Cytotoxic T cell (primary cell): ENCODE measurements around a stretch of chr21.

DNA sequence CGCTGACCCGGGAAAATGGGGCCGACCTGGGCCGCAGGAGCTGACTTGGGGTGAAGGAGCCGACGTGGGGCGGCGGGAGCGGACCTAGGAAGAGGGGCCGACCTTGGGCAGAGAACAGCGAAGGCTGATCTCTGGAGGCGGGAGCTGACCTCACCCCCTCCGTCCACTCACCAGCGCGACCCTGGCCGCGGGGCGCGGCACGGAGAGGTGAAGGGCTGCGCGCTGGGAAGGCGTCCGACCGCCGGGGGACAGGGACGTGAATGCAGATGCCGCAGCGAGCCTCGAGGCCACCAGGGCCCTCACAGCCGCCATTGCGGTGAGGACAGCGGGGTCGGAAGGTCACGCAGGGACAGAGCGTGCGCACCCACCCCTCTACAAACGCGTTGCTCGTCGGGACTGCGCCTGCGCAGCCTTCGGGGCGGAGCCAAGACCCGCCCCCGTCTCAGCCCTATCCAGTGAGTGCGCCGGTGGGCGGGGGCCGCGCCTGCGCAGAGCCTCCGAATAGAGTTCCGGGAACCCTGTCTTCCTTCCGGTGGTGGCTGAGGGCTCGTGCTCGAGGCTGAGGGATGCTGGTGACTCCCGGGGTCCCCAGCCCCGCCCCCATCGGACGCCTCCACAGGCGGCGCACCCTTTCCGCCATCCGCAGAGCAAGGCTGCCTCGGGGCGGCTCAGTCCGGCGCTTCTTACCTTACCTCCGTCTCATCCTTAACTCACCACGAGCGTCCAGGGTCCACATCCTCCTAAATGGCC, 5393.2 kb upstream of the TPTE start:
- PRO-cap, 2 experiments = peak in 2 of 2 experiments; most common minus-strand start position 324 of the sequence (in 2)

DNA sequence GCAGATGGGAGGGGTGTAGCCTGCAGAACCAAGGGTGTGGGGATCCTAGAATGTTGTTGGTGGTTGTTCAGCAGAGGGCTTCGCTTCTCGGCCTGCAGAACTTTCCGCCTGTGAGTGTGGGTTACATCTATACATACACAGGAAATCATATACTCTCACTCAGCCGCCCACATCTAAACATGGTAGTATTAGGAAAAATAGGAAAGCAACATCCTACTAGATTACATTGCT, 3668.6 kb upstream of the TPTE start:
- PRO-cap, 2 experiments = no peak in any of the 2 experiments

- PRO-cap, 2 experiments = no peak in any of the 2 experiments
These were observed 1483.4 kb upstream of the TPTE start for GRCh38 chr21:9037941-9038376.

DNA sequence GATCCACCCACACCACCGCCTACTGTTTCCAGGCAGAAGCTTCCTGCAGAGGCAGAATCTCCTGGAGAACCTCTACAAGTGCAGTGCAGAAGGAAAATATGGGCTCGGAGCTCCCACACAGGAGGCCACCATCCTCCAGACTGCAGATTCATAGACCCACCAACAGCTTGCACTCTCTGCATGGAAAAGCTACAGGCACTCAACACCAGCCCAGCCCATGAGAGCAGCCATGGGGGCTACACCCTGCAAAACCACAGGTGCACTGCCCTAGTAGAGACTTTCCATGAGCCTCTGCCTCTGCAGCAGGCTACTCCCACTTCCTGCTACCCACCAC, 284.1 kb downstream of the POTED start:
- PRO-cap, 2 experiments = no peak in any of the 2 experiments

GRCh38 chr21:14063653-14064207, 147.0 kb downstream of the LIPI start:
- PRO-cap, 2 experiments = no peak in any of the 2 experiments

GRCh38 chr21:14121706-14122098, 89.1 kb downstream of the LIPI start:
- PRO-cap, 2 experiments = no peak in any of the 2 experiments

GRCh38 chr21:14166428-14167312, 44.1 kb downstream of the LIPI start:
- PRO-cap, 2 experiments = no peak in any of the 2 experiments

DNA sequence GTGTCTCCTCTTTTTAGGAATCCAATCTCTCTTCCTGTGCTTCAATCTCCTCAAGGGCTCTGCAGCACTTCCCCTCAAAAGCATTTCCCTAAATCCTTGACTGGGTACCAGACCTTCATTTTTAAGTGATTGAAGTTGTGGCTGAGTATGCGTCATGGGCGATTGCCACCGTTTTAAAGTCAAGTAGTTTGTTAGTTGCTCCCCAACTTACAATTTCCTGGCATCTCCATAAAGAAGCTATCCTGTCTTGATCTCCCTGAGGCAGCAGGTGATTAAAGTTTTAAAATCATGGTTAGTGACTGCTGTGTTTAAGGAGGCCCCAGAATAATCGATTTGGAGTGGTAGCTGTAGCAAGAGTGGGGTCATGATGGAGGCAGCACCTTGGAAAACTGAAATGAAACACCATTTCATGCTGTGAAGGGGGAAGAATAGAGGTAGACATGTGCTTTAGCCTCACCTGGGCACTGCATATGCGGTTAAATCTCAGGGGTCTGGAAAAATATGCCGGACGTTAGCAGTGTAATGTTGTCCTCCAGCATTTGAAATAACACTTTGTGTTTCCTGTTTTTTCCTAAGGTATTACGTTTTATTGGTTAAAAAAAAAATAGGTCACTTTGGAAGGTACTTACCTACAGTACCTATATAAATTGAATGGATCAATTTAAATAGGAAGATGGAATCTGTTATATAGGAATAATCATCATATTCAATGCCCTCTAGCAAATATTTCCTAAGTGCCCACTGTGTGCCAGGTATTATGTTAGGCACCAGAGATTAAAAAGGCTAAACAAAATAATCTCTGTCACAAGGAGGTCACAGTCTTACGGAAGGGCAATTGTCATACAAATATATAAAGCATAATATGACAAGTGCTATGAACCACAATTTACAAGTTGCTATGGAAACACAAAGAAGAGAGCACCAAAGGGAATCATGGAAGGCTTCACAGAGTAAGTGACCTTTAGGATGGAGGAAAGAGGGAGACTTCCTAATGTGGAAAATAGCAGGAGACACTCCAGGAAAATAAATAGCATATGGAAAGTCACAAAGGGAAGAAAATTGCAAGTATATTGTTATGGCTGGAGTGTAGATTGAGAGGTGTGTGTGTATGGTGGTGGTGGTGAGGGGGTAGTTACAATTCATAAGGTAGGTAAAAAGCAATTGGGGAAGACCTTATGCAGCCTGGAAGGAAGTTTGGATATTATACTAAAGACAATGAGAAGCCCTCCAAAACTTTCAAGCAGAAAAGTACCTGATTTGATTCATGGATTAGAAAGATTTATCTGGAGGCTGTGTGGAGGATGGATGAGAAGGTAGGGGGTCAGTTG, 62.2 kb downstream of the SAMSN1 start:
- PRO-cap, 2 experiments = no peak in any of the 2 experiments

- PRO-cap, 2 experiments = no peak in any of the 2 experiments
These were observed 17.6 kb downstream of the SAMSN1 start for GRCh38 chr21:14528004-14529382.

DNA sequence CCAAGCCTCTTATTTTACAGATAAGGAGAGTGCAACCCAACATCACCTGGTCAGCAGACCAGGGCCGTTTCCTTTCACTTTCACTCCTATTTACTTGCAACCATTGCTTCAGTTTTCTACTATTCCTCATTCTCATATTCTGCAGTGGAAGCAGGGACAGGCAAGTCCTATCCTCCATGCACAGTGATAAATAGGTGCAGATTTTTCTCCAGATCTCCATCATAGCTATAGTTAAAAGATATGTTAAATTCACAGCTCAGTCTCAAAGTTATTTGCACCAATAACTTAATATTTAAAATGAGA, 56.6 kb upstream of the SAMSN1 start:
- PRO-cap, 2 experiments = no peak in any of the 2 experiments

GRCh38 chr21:14675625-14676056, 129.5 kb upstream of the SAMSN1 start:
- PRO-cap, 2 experiments = no peak in any of the 2 experiments

GRCh38 chr21:15063807-15064442, 875 bp downstream of the NRIP1 start:
- PRO-cap, 2 experiments = no peak in any of the 2 experiments

DNA sequence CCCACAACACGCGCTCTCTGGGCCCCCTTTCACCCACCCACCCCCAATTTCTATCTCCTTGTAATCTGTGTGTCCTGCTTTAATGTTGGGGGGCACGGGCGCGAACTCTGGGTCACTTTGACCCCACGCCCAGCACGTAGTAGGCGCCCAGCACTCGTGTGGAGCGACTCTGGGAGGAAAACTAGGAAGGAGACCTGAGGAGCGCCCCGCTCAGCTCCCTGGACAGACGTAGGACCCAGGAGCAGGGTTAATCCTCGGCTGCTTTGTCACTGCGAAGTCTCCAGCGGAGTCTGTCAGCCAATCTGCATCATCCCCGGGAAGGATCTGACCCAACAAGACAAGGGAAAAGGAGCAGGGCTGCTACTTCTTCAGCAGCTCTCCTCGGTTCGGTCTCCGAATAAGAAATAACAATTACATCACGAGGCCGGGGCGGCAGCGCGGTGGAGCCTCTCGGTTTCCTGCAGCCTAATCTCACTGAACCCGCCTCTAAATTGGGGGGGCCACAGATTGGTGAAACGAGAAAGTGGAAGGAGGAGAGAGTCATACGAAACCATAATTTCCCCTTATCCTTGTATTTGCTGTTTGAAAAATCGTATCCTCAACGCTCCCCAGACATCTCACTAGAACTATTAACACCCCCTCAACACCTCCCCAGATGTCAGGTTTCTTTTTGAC, 868 bp upstream of the NRIP1 start:
- PRO-cap, 2 experiments = peak in 2 of 2 experiments; most common plus-strand start position 513 of the sequence (in 2); most common minus-strand start position 395 of the sequence (in 1)

DNA sequence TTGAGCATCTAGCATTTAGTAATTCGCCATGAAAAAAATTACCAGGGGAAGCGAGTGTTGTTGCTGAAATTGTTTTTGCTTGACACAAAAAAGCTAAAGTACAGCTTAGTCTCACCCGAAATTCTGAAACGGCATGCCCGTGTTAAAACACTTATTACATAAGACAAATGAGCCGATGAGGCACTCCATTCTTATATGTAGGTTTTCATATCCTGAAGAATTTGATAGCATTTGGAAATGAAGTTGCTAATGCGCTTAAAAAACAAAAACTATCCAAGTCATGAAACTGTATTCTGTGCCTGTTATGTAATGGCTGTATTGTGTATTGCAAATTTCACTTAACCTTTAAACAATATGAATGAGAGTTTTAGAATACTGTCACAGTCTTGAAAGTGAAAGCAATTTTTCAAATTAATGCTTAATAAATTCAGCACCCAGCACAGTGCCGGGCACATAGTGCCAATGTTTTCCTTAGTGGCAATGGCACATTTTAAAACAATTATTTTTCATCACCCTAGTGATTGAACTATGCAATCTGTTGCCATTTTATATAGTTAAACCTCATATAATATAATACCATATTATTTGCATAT, 1.5 kb upstream of the NRIP1 start:
- PRO-cap, 2 experiments = peak in 1 of 2 experiments; most common minus-strand start position 311 of the sequence (in 1)

GRCh38 chr21:15290433-15291176, 225.8 kb upstream of the NRIP1 start:
- PRO-cap, 2 experiments = no peak in any of the 2 experiments

GRCh38 chr21:15833242-15833856, 103.6 kb downstream of the USP25 start:
- PRO-cap, 2 experiments = no peak in any of the 2 experiments

- PRO-cap, 2 experiments = no peak in any of the 2 experiments
These were observed 579.8 kb downstream of the USP25 start for GRCh38 chr21:16309372-16310135.

DNA sequence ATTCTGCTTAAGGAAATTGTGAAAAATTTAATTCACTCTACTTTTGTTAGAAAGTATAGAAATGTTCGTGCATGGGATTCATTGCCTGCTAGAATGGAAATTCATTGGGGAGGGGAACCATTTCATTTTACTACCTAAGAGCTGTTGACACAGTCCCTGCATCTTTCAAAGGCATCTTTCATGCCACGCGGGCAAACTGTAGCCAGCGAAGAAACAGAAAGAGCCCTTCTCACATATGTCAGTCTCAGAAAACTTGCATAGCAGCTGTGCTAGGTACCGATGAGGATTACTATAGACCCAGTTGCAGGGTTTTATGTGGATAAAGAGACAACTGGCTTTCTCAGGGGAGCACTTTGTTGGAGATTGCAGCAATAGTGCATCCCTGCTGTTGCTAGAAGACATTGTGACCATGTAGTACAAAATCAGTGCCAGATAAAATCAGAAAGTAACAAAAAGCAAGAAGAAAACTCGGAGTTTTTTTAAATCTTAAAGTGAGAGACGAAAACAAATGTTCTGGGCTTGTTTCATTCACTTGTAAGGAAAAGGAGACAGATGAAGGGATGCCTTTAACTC, 803.9 kb downstream of the USP25 start:
- PRO-cap, 2 experiments = no peak in any of the 2 experiments

- PRO-cap, 2 experiments = no peak in any of the 2 experiments
These were observed 805.3 kb downstream of the USP25 start for GRCh38 chr21:16534969-16535612.

DNA sequence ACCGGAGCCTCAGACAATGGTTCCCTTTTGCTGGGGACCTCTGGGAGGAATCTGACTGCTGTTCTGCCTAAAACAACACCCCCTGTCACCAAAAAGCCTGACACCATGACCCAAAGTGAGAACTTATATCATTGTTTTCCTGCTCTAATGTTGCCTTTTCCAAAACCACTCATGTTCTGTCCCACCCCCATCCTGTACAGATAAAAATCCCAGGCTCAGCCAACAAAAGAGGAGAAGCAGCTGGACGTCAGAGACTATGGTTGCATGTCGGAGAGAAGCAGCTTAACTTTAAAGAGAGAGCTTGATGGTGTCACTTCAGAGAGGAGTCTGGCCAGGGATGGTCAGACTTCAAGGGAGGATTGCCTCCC, 327.1 kb upstream of the CXADR start:
- PRO-cap, 2 experiments = no peak in any of the 2 experiments